Diencephalon (tissue), 2 donors: Measurements from ENCODE around the gene CLIC2.

GRCh38 chrX:154370248-154370522 is 4.2 kb downstream of the FLNA start:
- RAMPAGE, long total RNA: no peak

DNA sequence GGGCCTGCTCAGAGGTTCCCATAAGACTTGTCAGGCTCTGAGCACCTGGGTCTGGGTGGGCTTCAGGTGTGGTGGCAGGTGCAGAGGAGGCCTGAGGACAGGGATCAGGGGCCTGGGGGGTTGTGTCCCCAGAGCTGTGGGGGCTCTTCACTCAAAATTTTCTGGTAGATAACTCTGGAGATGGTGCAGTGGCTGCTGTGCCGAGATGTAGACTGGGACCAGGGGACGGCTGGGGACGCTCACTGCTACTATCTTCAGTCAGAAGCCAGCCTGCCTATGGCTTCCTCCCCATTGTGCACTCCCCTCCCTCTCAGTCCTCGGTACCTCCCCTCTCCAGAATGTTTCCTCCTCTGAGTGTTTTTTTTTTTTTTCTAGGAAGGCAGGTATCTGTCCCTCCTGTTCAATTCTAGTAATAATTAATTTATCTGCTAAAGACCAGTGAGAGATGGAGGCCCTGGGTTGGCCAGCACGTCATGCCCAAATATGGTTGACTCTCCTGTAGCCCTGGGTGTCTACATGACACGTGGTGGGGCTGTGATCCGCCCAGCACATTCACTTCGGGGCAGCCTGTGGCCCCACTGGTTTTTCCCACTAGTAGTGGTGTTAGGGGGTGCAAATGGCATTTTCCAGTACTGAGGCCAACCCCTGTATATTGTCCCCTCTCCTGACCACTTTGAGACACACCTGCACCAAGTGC is 1.9 kb downstream of the FLNA start:
- RAMPAGE, long total RNA: no peak

DNA sequence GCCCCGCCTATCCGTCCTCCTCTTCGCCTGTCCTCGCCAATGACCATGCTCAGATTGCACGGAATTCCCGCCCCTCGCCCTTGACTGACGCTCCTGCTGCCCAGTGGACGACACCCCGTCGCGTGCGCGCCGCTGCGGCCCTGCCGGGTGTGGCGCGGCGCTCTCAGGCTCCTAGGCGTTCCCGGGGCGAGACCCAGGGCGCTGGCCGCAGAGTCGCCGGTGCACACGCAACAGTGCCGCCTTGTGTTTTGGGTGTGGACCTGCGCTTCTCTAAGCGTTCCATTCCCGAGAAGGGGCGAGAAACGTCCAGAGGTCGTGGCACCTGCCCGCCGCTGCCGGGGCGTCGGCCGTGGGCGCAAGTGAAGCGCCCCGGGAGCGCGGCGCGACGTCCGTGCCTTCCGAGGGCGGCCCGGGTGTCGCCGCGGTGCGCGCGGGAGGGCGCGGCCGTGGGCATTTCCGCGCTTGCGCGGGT is 8.1 kb upstream of the RPL10 start:
- RAMPAGE, long total RNA: no peak

GRCh38 chrX:154458445-154458769 is 326 bp downstream of the PLXNA3 start:
- RAMPAGE, long total RNA: no peak

DNA sequence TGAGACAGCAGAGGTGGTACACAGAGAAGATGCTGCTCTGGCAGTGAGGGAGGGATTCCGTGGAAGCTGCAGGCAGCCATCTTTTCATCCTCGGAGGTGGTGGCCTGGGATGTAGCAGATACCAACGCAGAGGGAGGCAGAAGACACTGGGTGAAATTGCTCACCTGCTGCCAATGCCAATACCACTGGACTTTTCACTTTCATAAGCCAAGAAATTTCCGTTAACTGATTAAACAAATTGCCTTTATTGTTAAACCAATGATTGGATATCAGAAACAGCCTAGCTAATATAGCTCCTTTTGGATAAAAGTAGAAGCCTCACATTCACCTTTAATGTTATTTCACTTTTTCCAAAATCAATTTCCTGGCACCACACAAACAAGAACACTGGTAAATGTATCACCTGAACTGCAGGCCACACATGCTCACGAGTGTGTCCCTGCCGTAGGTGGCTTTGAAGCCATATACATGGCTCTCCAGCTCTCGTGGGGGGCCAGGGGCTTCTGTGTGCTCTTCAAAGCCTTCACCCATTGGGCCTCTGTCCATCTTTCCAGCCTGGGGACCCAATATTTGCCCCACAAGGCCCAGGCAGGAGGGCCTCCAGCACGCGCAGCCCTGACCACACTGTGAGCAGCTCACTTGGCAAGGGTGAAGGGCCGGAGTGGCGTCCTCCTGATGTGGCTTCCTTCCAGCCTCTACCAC is 2.5 kb downstream of the UBL4A start:
- RAMPAGE, long total RNA: no peak

DNA sequence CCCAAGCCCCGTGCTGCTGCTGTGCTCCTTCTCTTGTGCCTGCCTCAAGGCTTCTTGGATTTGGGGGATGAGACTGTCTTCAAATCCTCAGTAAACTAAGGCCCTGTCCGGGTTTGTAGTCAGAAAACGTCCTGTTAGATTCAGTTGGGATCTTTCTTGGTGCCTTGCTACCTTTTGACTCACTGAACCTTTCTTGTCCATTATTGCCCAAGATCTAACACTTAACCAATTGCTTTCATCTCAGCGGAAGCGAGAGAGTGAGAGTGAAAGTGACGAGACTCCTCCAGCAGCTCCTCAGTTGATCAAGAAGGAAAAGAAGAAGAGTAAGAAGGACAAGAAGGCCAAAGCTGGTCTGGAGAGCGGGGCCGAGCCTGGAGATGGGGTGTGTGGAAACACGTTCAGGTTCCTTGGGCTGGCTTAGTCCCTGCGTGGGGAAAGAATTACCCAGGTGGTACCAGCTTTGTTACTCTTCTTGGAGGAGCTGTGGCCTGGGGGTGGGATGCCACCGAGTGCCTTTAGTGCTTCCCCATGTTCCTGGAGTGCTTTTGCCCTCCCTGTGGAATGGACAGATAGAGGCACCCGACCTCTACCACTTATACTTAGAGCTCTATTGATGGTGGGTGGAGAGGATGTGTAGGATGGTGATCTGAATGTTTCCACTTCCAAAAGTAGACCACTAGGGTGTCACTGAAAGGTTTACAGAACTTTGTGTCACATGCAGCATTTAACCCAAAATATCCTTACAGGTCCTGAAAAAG is 13.5 kb downstream of the DKC1 start:
- RAMPAGE, long total RNA: no peak

- RAMPAGE, long total RNA: no peak
Measured at GRCh38 chrX:154802104-154802531, 3.2 kb downstream of the MPP1 start.

DNA sequence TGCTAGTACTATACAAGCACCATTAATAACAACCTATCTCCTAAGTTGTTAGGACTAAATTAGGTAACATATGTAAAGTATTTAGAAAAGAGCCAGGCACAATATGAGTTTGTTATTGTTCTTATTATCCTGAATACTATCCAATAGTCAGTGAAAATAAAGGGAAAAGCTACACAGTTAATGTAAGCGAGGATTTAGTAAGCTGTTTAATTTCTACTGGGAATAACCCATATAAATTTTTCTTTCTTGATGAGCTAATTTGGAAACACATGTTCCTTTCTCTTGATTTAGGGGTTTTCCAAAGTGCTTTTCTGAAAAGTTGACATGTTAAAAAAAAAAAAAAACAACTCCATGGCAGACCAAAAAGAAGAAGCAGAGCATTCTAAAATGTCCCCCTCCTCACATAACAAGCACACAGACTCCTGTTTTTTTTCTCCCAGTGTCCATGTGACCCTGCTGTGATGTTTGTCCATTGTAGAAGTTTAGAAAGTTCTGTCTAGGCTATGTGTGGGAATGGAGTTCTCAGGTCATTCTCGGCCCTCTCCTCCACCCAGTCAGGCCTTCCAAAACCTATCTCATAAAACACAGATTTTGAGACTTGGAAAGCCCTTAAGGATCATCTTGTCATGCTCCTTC is 895 bp downstream of the CLIC2 start:
- RAMPAGE, long total RNA: no peak

DNA sequence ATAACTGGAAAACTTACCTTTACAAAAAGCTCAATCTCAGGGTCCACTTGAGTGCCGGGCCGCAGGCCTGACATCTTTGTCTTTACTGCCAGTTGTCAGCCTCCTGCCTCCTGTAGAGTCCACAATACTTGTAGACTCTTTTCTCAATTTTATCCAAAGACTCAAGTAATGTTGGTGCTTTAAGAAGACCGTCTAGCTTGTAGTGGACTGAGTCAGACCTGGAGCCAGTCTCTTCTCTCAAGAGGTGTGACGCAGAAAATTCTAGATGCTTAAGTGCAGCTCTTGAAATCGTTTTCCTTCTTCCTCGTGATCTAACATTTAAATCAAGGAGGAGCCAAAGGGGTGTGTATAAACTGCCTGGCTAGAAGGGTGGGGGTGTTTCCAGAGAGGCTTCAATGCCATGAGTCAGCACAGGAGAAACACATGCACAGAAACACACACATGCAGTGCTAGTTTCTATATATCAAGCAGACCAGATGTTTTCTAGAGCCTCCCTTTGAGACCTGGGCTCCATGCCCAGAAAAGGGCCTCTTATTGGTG is at the start of gene CLIC2:
TSS of gene CLIC2 (minus strand) at position 261 of the 540 bp plus-strand sequence.
- RAMPAGE, long total RNA: no peak